ENCODE measurements around a stretch of chr7.

GRCh38 chr7:155001744-155002605 is 949 bp downstream of the PAXIP1 start:
- PRO-cap: no peak
- RAMPAGE, long total RNA, 4 experiments: no peak in any of the 4 experiments

DNA sequence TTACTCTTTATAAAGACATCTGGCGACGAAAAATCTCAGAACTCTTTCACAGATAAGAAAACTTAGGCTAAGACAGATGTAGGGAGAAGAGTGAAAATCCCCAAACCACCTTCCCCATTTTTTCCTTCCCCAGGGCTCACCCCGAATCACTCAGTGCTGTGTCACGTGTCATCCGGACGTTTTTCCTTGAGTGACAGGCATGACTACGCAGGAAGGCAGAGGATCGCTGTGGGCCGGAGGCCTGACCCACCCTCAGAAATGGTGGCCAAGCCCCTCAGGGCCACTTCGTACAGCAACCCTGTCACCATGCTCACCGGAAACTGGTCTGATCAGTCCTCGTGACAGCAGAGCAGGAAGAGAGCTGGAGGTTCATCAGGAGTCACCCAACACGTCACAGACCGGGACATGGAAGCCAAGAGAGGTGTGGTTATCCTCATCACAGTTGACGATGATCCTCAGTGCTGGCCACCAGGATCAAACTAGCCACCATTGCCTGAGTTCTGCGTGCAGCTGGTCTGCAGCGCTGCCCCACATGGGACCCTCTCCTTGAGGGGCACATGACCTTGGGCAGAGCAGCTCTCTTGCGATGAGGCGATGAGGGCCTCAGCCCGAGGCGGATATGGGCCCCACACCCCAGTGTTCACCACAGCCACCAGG is 99.4 kb upstream of the INSIG1 start:
- PRO-cap: no peak
- RAMPAGE, long total RNA, 4 experiments: no peak in any of the 4 experiments

GRCh38 chr7:155206147-155207286 is 91.2 kb upstream of the INSIG1 start:
- PRO-cap: bidirectional peak, plus-strand start at chr7:155206379, minus-strand start at chr7:155206381; bidirectional peak, plus-strand start at chr7:155206769, minus-strand start at chr7:155206546; unidirectional peak, plus-strand start at chr7:155206939
- RAMPAGE, long total RNA, 4 experiments: no peak in any of the 4 experiments

GRCh38 chr7:155219820-155220280 is 77.8 kb upstream of the INSIG1 start:
- PRO-cap: no peak
- RAMPAGE, long total RNA, 4 experiments: no peak in any of the 4 experiments

GRCh38 chr7:155239458-155239966 is 58.2 kb upstream of the INSIG1 start:
- PRO-cap: no peak
- RAMPAGE, long total RNA, 4 experiments: no peak in any of the 4 experiments

DNA sequence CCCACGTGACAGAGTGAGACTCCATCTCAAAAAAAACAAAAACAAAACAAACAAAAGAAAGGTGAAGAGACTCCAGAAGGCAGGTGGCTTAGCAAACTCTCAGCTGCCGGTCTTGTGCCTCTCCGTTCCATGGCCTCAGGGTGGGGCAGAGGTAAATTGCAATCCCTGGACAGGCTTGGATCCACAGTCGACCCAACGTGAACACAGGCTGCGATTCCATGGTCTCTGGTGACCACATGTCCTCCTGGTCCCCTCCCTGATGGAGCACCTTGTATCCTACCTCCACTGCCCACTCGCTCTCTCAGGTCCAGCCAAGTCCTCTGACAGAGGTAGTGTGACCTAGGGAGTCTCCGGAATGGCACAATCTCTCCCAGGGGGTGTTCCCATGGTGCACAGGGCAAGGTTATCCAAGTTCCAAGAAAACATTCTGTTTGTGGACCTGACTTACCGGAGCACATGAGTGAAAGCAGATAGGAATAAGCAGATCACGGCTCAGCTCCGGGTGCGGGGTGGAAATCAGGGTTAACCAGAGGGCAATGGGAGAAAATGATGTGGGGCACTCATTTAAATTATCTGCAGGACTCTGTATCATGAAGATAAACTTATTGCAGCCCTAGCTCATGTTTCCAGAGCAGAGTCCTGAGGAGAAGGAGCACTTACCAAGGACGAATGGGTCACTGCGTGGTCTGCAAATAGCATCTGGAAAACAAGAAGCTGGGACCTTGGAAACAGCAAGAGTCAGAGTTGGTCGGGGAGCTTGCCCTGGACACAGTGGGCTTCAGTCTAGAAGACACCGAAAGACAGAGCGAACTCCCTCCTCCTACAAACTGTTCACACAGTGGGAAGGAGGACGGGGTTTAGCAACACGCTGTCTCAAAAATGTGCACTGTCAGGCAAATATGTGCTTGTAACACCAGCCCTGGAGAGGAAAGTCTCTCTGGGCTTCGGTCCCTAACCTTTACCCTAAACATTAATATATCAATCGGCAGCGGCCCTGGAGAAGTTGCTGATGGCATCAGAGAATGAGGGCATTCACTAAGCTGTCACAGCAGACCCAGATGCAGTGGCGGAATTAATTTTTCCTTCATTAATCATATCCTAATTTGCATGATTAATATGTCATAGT is 45.7 kb upstream of the INSIG1 start:
- PRO-cap: no peak
- RAMPAGE, long total RNA, 4 experiments: no peak in any of the 4 experiments

GRCh38 chr7:155300661-155301459 is 3.2 kb downstream of the INSIG1 start:
- PRO-cap: no peak
- RAMPAGE, long total RNA, 4 experiments: no peak in any of the 4 experiments

GRCh38 chr7:155308686-155309122 is 11.0 kb downstream of the INSIG1 start:
- PRO-cap: no peak
- RAMPAGE, long total RNA, 4 experiments: no peak in any of the 4 experiments

GRCh38 chr7:155357318-155357901 is 59.7 kb downstream of the INSIG1 start:
- PRO-cap: no peak
- RAMPAGE, long total RNA, 4 experiments: no peak in any of the 4 experiments

DNA sequence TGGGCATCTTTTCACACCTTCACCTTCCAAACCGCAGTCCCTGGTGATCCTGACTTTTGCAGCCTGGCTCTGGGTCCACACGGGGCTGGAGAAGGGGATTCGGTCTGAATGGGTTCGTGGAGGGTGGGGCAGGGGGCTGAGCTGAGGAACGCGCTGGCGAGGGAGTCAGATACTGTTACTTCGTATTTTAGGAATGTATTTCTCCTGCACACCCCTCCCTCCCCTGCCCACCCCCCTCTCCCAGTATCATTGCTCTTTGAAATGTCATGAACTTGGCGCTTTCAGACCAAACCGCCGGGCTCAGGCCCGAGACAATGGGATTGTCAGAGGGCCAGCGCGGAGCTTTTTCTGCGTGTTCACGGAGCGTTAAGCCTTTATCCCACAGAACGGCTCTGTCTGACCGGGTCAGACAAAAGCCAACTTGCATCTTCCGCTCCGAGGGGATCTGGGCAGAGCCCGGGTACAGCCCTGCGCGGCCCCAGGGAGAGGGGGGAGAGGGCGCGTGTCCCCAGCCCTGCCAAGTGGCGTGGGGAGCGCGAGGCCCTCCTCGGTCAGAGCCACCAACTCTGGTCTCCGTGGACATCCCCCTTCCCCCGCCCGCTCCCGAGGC is 76.7 kb upstream of the EN2 start:
- PRO-cap: no peak
- RAMPAGE, long total RNA, 4 experiments: no peak in any of the 4 experiments

DNA sequence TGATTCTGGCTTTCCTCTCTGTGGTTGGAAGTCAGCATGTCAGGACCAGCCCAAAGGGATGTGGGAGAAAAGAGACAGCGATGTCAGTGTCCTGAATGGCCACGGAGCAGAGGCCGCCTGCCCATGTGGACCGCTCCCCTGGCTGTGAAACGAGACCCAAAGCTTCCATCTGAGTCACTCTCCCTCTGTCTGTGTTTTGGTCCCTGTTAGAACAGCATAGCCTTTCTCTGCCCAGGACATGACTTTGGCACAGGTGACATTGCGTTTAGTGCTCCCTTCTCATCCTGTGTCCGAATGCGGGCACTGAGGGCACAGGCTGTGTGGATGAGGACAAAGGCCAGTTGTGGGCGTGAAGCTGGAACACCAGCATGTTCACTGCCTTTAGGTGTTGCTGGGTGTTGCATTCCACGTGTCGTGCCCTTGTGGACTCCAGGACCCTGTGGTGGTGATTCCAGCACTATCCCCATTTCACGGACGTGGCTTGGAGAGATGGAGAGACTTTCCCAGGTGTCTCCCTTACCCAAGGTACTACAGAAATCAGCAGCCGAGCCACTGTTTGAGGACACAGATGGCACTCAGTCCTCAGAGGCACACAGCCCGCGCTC is 738 bp upstream of the CNPY1 start:
- PRO-cap: no peak
- RAMPAGE, long total RNA, 4 experiments: no peak in any of the 4 experiments

DNA sequence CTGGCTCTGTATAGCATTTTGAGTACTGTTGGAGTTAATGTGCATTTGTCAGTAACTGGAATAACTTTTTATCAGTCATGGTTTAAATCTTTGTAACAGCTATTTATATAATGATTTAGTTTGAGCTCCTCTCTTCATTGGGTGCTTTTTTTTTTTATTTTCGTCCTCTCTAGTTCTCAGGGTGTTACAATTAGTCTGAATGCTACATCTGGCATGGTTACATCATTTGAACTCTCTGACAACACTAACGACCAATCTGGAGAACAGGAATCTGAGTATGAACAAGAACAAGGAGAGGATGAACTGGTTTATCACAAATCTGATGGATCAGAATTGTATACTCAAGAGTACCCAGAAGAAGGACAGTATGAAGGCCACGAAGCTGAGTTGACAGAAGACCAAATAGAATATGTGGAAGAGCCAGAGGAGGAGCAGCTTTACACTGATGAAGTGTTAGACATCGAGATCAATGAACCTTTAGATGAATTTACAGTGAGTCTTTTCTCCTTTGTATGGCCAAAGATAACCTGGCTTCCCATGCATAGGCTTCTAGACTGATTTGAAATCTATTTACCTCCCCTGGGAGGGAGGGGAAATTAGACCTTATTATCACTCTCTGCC is 36.1 kb downstream of the RBM33 start:
- PRO-cap: no peak
- RAMPAGE, long total RNA, 4 experiments: start-site peak on the plus strand in 1 of 4 experiments, centred at position 213 of the sequence, 78 reads per replicate

GRCh38 chr7:155698207-155698828 is 53.9 kb downstream of the RBM33 start:
- PRO-cap: no peak
- RAMPAGE, long total RNA, 4 experiments: no peak in any of the 4 experiments

DNA sequence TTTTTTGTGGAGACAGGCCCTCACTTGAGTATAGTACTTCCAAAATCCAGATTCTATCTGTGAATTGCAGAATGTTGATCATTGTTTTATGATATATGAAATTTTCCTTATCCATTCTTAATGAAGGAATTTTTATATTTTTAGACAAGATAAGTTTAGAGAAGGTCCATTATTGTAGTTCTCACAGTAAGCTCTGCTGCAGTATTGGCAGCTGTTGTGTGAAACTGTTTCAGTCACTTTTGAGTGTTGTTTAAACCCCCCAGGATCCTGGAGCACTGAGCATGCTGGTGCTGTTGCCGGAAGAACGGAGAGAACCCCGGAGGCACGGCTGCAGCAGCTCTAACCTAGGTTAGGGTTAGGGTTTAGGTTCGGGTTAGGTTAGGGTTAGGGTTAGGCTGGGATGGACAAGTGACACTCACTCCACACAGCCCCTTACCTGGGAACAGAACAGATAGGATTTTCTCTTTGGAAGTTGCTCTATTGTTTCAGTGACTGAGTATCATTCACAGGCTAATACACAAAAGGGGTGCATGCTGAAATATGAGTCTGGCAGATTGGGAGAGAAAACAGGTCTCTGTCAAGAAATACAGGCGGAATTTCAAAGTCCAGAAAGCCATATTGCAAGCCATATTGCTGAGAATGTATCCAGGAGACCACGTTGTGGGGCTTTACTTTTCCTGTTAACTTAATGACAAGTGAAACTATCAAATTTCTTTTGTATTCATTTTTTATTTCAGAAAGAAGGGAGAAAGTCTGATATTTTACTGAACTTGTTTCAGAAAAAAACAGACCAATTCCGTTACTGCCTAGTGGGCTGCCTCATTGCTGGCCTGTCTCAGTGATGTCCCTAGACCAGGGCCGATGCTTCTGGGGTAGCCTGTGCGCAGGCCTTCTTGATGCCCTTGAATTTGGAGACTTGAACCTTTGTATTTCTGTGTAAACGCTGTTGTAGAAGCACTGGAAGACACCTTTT is 40.1 kb downstream of the SHH start:
- PRO-cap: no peak
- RAMPAGE, long total RNA, 4 experiments: no peak in any of the 4 experiments

GRCh38 chr7:156659901-156660884 is 19.6 kb downstream of the RNF32 start:
- PRO-cap: no peak
- RAMPAGE, long total RNA, 4 experiments: no peak in any of the 4 experiments

- PRO-cap: no peak
- RAMPAGE, long total RNA, 4 experiments: no peak in any of the 4 experiments
These were observed 84.6 kb downstream of the RNF32 start for GRCh38 chr7:156725142-156725609.

- PRO-cap: no peak
- RAMPAGE, long total RNA, 4 experiments: start-site peak on the minus strand in 1 of 4 experiments, at chr7:156756345-156756447 at its widest, 12 reads per replicate
These were observed 115.8 kb downstream of the RNF32 start for GRCh38 chr7:156756278-156756850.

- PRO-cap: no peak
- RAMPAGE, long total RNA, 4 experiments: no peak in any of the 4 experiments
These were observed 2.9 kb downstream of the MNX1 start for GRCh38 chr7:157007506-157008118.

DNA sequence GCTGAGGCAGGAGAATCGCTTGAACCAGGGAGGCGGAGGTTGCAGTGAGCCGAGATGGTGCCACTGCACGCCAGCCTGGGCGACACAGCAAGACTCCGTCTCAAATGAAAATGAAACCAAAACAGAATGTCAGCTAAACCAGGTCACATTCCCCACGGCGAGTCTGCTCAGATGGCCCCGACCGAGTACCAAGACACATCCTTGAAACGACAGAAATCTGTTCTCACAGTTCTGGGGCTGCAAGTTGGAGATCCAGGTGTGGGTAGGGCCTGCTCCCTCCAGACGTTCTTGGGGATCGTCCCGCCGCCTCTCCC is 28.9 kb upstream of the MNX1 start:
- PRO-cap: no peak
- RAMPAGE, long total RNA, 4 experiments: no peak in any of the 4 experiments

DNA sequence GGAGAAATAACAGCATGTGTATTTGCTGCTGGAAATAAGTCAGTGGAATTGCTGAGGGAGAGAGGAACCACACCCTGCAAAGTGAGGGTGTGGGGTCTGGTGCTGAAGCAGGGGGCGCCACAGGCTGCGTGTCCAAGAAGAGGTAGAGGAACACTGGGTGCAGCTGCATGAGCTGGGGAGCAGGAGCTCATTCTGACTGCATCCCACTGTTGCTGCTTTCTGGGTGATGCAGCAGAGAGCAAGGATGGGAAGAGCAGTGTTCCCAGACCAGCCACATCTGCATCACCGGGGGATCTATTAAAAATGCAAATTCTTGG is 97.2 kb upstream of the DNAJB6 start:
- PRO-cap: no peak
- RAMPAGE, long total RNA, 4 experiments: no peak in any of the 4 experiments

Data from gastroesophageal sphincter (tissue), 4 donors.